Foreskin fibroblast (primary cell): Measurements from ENCODE around the genes ZNF837 and SLC27A5.

DNA sequence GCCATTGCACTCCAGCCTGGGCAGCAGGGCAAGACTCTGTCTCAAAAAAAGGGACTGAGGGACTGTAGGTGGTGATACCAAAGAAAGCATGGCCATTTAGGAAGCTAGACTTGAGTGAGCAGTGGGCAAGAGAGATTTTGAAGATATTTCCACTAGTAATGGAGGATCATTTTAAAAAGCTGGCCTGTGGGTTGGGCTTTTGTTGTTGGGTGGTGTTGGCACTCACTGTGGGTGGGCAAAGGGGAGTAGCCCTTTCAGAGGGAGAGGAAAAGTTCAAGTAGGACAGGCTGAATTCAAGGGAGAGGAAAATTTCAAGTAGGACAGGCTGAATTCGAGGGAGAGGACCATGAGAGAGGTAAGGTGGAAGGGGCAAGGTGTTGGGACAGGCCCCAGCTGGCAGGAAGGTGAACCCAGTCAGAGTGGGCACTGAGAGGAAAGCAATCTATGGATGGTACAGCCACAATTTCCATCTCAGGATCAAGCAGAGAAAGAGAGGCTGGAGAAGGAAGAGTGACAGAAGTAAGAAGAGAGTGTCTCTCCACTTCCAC, 1.4 kb upstream of the ZNF606 start:
- RRBS: no CpG with 5 or more reads among the region's 1 CpG

GRCh38 chr19:58181959-58182373, 895 bp upstream of the ZNF274 start:
- RRBS: no CpG with 5 or more reads among the region's 3 CpGs

GRCh38 chr19:58216853-58217661, 11.7 kb upstream of the ZNF544 start:
- RRBS: 41% methylated on average over 37 of the region's 56 CpGs

GRCh38 chr19:58327133-58327892, 519 bp downstream of the ZSCAN22 start:
- RRBS: under 1% methylated on average over 20 of the region's 47 CpGs

DNA sequence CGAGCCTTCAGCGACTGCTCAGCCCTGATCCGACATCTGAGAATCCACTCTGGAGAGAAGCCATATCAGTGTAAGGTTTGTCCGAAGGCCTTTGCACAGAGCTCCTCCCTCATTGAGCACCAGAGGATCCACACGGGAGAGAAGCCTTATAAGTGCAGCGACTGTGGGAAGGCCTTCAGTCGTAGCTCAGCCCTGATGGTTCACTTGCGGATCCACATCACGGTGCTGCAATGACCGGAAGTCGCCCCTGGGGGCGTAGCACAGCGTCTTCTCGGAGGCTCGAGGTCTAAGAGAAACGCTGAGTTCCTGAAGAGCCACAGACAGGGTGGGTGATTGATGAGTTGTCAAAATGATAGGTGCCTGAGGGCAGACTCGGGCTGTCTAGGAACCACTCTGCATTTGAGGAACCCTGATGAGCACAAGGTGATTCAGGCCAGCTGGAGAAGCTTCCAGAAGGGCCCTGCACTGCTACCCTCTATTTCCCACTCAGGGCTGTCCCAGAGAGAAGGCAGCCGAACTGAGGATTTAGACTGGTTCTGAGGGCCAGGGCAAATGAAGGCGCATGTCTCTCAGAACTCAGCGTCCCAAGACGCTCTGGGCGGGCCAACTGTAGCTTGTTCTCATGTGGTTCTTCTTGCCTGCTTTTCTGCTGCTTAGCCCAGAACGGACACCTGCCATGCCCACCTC, 12.4 kb downstream of the ZSCAN22 start:
- RRBS: no CpG with 5 or more reads among the region's 23 CpGs

DNA sequence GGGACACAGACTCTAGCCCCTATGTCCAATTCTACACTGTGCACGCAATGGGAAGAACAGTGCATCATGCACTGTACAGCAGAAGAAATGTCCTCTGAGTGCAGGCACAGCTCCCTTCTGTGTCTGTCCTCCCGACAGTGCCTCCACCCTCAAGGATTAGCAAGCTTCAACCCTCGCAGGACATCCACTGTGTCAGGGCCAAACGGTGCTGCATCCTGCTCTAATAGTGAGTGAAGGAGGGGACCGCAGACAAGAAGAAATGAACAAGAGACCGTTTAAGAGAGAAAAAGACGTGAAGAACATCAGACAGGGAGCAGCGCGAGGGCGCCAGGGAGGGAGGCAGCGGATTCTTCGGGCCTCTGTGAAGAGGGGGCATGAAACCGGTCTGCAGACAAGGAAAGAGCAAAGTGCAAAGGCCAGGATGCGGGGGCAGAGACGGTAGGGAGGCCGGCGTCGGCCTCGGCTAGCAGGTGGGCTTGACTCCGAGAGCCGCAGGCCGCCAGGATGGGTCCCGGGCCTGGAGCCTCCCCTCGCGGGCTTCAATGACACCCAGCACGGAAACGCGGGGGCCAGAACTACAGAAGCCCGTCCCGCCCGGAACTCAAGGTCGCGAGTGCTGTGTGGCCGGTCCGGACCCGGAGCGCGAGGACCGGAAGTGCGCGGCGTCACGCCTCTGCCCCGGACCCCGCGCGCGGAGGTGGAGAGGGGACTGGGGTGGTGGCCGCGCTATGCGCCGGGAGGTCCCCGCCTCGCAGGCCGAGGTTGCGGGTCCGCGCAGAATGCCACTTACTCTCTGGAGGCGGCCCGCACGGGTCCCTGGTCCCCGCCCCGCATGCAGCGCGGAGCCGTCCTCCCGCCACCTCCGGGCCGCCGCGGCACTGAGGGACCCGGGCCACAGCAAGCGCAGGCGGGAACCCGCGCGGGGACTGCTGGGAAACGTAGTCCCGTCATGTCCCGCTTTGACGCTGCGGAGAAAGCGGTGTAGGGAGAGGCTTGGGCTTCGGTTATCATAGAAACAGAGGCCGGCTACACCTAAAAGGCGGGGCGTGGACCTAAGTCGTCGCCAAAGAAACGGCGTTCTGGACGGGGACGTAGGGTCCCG, at the start of gene ZNF837:
TSS of gene ZNF837 (minus strand) at position 880 of the 1,102 bp plus-strand sequence.
- RRBS: 1% methylated on average over 27 of the region's 94 CpGs

- RRBS: no CpG with 5 or more reads among the region's 17 CpGs
Observed at GRCh38 chr19:58440330-58440569, 297 bp upstream of the ZNF132 start.

- RRBS: no CpG with 5 or more reads among the region's 19 CpGs
Observed at GRCh38 chr19:58472070-58472859, 3.9 kb upstream of the ZNF446 start.

DNA sequence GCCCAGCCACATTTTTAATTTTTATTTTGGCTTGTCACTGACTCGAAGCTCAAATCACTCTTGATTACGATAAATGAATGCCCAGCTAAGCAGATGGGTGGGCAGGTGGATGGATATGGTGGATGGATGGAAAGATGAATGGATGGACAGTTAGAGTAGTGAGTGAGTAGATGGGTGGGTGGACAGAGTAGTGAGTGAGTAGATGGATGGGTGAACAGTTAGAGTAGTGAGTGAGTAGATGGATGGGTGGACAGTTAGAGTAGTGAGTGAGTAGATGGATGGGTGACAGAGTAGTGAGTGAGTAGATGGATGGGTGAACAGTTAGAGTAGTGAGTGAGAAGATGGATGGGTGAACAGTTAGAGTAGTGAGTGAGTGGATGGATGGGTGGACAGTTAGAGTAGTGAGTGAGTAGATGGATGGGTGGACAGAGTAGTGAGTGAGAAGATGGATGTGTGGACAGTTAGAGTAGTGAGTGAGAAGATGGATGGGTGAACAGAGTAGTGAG, 9.8 kb downstream of the SLC27A5 start:
- RRBS: no CpG with 5 or more reads among the region's 2 CpGs

- RRBS: no CpG with 5 or more reads among the region's 5 CpGs
Observed at GRCh38 chr19:58511820-58512409, at the start of gene SLC27A5. Gene SLC27A5, minus strand, starts transcription at chr19:58511992.

- RRBS: no CpG with 5 or more reads among the region's 19 CpGs
Observed at GRCh38 chr19:58543578-58543872, 339 bp upstream of the TRIM28 start.